ENCODE data around the genes DES and SLC4A3.

DNA sequence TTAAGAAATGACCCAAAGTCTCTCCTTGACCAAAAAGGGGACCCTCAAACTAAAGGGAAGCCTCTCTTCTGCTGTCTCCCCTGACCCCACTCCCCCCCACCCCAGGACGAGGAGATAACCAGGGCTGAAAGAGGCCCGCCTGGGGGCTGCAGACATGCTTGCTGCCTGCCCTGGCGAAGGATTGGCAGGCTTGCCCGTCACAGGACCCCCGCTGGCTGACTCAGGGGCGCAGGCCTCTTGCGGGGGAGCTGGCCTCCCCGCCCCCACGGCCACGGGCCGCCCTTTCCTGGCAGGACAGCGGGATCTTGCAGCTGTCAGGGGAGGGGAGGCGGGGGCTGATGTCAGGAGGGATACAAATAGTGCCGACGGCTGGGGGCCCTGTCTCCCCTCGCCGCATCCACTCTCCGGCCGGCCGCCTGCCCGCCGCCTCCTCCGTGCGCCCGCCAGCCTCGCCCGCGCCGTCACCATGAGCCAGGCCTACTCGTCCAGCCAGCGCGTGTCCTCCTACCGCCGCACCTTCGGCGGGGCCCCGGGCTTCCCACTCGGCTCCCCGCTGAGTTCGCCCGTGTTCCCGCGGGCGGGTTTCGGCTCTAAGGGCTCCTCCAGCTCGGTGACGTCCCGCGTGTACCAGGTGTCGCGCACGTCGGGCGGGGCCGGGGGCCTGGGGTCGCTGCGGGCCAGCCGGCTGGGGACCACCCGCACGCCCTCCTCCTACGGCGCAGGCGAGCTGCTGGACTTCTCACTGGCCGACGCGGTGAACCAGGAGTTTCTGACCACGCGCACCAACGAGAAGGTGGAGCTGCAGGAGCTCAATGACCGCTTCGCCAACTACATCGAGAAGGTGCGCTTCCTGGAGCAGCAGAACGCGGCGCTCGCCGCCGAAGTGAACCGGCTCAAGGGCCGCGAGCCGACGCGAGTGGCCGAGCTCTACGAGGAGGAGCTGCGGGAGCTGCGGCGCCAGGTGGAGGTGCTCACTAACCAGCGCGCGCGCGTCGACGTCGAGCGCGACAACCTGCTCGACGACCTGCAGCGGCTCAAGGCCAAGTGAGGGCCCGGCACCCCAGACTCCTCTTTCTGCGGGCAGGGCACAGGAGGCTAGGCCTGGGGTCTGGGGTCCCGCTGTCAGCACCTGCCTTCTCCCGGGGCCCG, at the start of gene DES:
Gene DES, plus strand, starts transcription at position 381 of the 1,149 bp plus-strand sequence.
- RAMPAGE, total RNA = no peak

GRCh38 chr2:219452534-219453385, 18.1 kb downstream of the SPEG start:
- RAMPAGE, total RNA = no peak

DNA sequence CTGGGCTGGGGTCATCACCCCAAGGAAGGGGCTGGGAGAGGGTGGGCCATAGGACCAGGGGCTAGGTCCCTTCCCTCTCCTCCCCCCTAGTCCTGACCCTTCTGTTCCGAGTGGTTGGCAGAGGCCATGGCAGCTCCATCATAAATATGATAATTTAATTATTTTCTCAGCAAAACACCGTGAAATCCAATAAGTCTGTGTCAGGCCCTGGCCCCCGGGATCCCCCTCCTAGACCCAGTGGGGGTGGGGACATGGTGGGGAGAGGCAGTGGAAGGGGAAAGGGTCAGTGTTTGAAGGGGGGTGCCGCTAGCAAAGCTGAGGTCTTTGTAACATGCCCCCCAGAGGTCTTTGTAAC, 6.1 kb upstream of the ASIC4 start:
- RAMPAGE, total RNA = no peak

DNA sequence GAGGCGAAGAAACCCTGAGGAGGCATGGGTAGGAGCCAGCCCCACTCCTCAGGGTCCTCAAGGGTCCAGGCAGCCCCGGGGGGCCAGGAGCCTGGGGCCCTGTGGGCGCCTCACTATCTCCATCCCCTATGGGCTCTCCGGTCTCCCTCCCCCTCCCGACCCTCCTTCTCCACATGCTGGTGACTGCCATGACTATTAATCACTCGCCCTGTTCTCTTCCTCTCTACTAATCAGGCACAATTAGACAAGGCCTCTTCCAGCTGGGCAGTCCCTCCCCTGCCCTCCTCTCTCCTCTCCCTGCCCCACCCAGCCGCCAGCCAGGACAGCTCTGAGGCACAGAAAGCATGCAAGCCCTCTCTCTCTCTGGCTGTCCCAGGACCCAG, 5.7 kb downstream of the ASIC4 start:
- RAMPAGE, total RNA = no peak

GRCh38 chr2:219520871-219521734, 6.8 kb downstream of the ASIC4 start:
- RAMPAGE, total RNA = no peak

- RAMPAGE, total RNA = no peak
Observed at GRCh38 chr2:219529952-219530357, 13.7 kb downstream of the CHPF start.

DNA sequence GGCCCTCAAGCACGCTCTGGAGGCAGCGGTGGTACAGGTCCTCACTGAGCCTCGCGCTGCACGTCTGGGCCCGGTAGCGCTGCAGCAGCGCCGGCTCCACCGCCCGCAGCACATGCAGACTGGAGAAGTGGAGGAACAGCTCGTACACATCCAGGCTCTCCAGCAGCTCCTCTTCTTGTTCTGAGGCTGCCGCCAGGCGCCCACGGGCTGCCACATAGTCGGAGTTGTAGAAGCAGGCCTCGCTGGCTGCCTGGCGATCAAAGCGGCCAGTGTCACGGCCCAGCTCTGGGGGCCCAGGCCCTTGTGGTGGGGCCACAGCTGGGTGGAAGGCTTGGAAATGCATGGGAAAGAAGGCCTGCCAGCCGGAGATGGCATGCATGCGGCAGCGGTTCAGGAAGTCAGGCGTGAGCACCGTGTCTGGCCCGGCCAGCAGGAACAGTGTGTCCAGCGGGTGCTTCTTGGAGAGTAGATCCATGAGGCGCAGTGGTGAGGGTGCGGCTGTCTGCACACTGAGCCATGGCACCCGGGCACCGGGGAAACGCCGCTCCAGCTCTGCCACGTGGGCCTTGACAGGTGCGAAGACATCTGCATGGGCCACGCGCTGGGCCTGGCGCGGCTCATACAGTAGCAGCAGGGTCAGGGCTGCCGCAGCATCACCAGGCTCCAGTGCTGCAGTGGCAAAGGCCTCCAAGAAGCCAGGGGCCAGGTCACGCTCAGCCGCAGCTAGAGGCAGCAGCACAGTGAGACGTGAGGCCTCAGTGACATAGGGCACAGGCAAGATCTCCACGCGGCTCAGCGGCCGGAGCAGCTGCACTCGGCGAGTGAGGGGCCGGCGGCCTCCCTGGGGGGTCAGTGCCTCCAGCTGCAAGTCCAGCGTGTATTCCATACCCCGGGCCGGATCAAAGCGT, 3.9 kb downstream of the CHPF start:
- RAMPAGE, total RNA = no peak

GRCh38 chr2:219562448-219562879, 8.9 kb downstream of the OBSL1 start:
- RAMPAGE, total RNA = no peak

DNA sequence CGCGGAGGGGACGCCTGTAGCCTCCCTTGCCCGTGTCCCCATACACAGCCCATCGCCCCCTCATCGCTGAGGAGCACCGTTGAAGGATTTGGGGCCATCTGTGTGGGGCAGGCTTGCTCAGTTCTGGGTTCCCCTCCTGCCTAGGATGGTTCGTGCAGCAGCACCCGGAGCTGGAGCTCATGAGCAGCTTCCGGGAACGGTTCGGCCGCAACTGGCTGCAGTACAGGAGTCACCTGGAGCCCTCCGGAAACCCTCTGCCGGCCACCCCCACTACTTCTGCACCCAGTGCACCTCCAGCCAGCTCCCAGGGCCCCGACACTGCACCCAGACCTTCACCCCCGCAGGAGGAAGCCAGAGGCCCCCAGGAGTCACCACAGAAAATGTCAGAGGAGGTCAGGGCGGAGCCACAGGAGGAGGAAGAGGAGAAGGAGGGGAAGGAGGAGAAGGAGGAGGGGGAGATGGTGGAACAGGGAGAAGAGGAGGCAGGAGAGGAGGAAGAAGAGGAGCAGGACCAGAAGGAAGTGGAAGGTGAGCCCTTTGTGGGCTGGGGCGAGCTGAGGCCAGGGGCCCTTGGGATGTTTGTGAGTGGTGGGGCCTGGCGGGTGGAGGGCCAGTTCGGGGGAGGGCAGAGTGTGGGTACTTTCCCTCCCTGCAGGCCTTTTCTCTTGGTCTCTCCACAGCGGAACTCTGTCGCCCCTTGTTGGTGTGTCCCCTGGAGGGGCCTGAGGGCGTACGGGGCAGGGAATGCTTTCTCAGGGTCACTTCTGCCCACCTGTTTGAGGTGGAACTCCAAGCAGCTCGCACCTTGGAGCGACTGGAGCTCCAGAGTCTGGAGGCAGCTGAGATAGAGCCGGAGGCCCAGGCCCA, 10.5 kb downstream of the STK11IP start:
- RAMPAGE, total RNA = no peak

GRCh38 chr2:219627368-219628379, at the start of gene SLC4A3:
Gene SLC4A3, plus strand, starts transcription at chr2:219627630.
- RAMPAGE, total RNA = no peak

- RAMPAGE, total RNA = no peak
Observed at GRCh38 chr2:220955934-220956297, 616.2 kb downstream of the EPHA4 start.

- RAMPAGE, total RNA = no peak
Observed at GRCh38 chr2:221203254-221203577, 368.9 kb downstream of the EPHA4 start.

DNA sequence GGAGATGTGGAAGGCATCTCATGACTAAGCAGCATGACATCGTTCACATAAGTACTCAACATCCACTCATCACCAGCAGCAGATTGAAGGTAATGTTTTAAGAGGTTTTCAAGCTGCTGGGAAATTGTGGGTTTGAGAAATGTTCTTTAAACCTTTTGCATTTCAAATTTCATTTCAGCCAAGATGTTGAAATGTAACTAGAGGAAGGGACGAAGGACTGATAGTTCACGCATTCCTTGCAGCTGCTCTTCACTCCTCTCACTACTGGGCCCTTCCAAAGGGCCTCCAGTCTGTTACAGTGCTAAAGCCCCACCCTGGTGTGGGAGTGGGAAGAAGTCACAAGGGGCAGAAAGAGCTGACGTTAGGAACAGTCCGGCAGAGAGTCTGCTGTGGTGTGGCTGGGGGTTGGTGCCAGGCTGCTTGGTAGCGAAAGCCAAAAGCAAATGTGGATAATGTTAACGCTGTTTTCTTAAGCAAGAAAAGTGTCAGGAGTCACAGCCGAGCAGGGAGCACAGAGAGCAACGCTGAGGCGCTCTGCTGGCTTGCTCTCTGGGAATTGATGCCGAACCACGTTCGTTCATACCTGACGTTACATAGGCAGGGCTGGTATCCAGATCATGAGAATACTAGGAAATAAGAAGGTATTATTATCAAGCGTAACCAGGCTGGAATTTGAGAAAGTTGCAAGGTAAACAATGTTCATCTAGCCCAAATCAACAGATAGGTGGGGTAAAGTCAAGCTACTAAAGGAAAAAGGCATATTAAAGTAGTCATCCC, 324.7 kb upstream of the EPHA4 start:
- RAMPAGE, total RNA = no peak

DNA sequence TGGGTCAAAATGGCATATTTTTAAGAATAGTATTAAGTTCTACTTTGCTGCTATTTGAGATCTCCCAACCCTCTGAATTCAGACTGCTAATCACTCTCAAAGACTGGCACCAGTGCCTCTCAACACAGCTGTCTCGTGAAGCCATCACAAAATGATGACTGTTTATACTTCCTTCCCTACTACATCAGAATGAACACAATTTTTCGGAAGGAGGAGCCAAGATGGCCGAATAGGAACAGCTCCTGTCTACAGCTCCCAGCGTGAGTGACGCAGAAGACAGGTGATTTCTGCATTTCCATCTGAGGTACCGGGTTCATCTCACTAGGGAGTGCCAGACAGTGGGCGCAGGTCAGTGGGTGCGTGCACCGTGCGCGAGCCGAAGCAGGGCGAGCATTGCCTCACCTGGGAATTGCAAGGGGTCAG, 314.4 kb downstream of the PAX3 start:
- RAMPAGE, total RNA = no peak

- RAMPAGE, total RNA = no peak
Observed at GRCh38 chr2:222343957-222344347, 24.0 kb upstream of the ENSG00000288658 start.

DNA sequence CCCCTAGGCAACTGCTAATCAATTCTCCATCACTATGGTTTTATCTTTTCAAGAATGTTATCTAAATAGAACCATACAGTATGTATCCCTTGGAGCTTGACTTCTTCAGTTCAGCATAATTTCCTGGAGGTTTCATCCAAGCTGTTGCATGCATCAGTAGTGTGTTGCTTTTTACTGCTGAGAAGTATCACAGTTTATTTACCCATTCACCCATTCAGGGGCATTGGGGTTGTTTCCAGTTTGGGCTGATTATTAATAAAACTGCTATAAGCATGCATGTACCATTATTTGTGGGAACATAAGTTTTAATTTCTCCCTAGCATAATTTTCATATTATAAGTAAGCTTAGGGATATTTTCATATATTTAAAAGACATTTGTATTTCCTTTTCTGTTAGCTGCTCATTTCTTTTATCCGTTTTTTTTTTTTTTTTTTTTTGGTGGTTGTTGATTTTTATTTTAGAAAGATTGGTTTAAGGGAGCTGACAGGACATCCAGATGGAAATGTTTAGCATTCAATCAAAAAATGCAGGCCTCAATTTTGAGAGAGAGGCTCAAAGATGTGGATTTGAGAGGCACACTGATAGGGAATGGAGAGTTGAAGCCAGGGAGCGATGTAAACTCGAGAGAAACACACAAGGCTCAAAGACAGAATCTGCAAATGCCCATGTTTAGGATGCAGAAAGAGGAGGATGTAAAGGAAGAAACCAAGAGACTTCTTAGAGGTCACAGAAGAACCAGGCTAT, 100.7 kb downstream of the FARSB start:
- RAMPAGE, total RNA = no peak

GRCh38 chr2:222994109-222994775, 57.7 kb upstream of the KCNE4 start:
- RAMPAGE, total RNA = no peak

- RAMPAGE, total RNA = no peak
Observed at GRCh38 chr2:223611073-223611459, 8.9 kb upstream of the SCG2 start.

DNA sequence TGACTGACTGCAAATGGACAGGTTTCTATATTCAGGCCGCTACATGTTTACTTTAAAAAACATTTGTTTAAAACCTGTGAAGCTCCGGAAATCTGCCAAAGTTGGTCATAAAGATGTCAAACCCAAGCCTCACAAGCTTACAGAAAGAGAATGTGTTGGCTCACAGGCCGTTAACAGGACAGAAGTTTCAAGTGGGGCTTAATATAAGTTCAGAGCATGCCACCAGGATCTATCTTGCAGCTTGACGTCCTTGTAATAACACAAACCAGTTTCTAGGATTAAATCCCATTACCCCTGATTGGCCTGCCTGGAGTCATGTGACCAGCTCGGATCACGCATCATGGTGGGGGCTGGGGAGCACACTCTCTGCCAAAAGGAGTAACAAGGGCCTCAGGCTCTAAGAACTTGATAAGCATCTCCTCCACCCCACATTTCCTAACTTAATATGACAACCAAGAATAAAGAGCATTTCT, 38.9 kb upstream of the SCG2 start:
- RAMPAGE, total RNA = no peak

- RAMPAGE, total RNA = no peak
Observed at GRCh38 chr2:223841255-223841949, 4.0 kb upstream of the AP1S3 start.